Mesangial cell (primary cell): ENCODE measurements around the gene GTF2F2.

DNA sequence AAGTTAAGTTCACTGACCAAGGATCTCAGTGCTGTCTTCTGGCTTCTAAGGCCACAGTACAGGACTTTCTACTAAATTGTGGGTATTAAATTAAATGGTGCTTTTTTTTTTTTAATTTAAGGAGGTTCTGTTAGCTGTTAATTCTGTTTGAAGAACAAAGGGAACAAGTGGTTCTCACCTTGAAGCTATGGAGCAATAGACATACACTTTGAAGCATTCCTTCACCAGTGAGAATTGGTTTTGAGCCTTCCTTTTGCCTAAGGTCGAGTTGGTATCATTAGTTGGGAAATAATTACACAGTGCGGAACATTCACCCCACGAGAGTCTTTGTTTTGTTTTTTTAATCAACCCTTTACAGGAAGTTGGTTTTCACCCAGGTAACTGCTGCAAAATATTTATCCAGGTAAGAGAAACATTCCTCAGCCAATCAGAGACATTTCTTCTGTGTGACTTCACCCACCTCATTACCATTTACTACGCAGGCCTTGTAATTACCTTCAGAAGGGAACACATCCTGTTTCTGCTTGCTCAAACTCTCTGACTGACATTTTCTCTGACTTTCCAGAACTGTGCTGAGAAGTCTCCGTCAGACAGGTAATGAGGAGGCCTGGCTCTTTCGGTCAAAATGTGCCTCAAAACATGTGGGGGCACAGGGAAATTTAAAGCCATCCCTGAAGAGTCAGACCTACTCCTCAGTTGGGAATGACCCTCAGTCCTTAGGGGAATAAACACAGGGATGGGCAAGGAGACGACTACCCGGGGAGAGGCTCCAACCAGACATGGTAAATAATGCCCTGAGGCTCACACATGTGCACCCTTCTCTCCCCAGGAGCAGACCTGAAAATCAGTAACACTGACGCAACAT, 22.8 kb upstream of the SERP2 start:
- RAMPAGE, long total RNA, result no peak

GRCh38 chr13:44414603-44415324, 41.1 kb downstream of the SERP2 start:
- RAMPAGE, long total RNA, result no peak

DNA sequence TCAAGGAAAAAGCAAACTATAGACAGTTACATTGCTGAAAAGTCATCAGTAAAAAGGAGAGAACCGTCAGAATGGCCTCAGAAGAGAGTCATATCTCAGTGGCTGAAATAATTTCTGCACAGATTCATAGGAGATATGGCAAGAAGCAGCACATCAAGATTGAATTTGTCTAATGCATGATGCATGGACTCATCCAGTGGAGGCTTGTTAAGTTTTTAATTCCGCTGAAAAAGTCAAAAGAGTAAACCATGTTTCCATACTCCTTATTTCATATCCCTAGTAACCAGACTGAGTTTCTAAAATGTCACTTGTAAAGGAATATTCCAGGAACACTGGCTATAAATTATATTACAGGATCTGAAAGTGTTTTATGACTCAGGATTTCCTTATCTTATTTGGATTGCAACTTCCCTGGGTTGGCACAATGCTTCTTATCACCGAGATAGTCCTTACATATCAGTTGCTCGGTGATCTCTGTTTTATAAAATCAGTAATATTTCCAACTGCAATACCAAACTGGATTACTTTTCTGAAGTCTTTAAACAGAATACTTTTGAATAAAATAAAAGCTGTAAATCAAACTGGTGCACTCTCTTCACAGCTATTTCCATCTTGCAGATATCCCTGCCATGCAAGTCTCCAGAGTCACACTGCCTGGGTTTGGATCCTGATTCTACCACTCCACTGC, 180.2 kb upstream of the TSC22D1 start:
- RAMPAGE, long total RNA, result no peak

GRCh38 chr13:44918299-44918877, 70.9 kb downstream of the NUFIP1 start:
- RAMPAGE, long total RNA, result no peak

GRCh38 chr13:44969867-44970253, 19.4 kb downstream of the NUFIP1 start:
- RAMPAGE, long total RNA, result no peak

GRCh38 chr13:45120098-45121130, at the start of gene GTF2F2:
Gene GTF2F2 (plus strand): TSS chr13:45120510.
- RAMPAGE, long total RNA, result start-site peak on the plus strand at chr13:45120480-45120560, 2,202 reads

DNA sequence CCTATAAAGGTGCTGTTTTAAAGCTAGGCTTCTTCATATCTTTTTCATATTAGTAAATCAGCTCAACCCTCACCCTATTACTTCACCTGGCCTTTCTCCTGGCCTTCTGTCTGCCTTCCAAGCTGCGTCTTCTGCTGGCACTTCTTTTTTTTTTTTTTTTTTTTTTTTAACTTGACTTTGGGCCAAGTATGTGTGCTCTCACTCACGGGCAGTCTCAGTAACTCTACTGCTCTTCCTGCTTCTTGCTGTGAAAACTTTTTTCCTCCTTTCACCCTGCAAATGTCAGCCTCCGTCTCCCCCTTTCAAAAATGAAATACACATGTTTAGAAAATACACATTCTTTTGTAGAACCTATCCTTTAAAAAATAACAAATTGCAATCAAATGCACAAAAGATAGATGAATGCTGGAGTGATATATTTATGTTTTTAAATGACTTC, 41.3 kb upstream of the KCTD4 start:
- RAMPAGE, long total RNA, result no peak

- RAMPAGE, long total RNA, result no peak
These were observed 3.0 kb downstream of the TPT1 start for GRCh38 chr13:45337903-45338498.

GRCh38 chr13:45371733-45372280, 30.8 kb upstream of the TPT1 start:
- RAMPAGE, long total RNA, result no peak

GRCh38 chr13:45493034-45493513, 28.3 kb downstream of the COG3 start:
- RAMPAGE, long total RNA, result no peak

- RAMPAGE, long total RNA, result no peak
These were observed 21.9 kb upstream of the SIAH3 start for GRCh38 chr13:45873366-45873895.

DNA sequence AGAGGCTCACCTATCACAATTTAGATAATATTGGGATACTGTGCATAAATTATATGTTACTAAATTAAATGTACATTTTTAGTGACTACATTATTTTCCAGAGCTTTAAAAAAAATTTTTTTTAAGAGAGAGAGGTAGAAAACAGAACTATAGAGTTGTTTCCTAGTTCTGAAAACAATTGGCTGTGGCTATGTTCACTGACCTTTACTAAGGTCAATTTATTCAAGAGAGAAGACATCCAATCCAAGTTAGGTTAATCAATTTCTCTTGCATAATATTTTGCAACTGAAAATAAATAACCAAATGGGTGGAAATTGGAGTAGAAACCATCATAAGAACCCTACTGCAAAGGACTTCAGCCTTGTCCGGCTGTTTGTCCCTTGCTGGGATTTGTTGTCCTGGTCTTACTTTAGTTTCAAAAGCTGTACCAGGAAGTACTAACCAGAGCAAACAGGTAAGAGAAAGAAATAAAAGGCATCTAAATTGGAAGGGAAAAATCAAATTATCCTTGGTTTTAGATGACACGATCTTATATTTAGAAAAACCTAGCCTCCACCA, 23.2 kb upstream of the ZC3H13 start:
- RAMPAGE, long total RNA, result no peak

GRCh38 chr13:46150725-46151425, 31.1 kb downstream of the LCP1 start:
- RAMPAGE, long total RNA, result no peak

DNA sequence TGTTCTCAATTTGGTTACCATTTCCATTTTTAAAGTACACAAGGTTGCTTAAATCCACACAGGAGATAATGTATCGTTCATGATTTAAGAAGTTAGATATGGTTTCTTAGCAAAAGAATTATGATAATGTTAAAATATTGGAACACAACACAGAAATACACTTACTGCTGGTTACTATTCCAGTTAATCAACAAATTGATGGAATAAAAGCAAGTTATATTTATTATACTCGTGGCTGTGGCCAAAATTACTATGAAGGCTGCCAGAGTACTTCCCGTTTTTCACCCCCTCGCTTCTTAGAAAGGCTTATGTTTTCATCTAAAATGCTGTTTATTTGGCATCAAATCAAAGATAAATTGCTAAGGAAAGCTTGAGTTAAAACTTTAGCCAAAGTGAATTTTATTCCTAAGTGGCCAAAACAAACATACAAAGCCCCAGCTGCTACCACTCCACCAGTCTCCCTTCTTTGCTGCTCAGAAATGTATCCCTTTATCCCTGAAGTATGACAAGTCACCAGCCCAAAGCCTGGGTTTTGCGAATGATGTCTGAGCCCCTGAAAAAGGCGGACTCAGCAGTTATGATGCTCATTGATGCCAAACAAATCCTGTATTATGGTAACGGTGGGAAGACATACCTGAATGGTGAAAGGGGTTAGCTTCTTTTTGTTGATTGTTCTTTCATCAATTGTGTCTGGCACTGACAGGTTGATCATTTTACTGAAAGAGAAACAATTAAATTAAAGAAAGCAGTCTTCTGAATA, 27.6 kb downstream of the LCP1 start:
- RAMPAGE, long total RNA, result no peak

DNA sequence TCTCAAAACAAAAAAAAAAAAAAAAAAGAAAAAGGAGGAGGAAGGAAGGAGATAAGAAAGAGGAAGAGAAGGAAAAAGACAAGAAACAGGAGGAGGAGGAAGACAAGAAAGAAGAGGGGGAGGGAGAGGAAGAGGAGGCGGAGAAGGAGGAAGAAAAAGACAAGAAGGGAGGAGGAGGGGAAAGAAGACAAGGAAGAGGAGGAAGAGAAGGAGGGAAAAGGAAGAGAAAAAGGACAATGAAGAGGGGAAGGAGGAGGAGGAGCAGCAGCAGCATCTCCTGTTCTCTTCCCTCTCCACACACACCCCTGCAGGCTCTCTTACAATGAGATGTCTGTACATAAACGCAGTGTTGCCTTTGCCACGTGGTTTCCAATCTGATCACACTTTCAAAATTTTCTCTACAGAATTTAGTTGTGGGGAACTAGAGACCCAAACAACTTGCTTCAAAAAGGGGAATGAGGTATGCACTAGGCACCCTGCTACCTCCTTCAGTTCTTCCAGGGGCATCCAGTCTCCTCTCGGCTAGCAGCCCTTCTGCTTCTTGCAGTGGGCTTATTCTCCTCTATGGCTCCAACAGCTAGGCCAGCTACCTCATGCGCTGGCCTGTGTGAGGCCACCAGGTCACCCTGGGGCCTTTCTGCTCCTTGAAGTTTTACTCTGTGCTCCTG, 66.5 kb downstream of the RUBCNL start:
- RAMPAGE, long total RNA, result no peak

GRCh38 chr13:46340825-46341355, 46.2 kb downstream of the RUBCNL start:
- RAMPAGE, long total RNA, result no peak

DNA sequence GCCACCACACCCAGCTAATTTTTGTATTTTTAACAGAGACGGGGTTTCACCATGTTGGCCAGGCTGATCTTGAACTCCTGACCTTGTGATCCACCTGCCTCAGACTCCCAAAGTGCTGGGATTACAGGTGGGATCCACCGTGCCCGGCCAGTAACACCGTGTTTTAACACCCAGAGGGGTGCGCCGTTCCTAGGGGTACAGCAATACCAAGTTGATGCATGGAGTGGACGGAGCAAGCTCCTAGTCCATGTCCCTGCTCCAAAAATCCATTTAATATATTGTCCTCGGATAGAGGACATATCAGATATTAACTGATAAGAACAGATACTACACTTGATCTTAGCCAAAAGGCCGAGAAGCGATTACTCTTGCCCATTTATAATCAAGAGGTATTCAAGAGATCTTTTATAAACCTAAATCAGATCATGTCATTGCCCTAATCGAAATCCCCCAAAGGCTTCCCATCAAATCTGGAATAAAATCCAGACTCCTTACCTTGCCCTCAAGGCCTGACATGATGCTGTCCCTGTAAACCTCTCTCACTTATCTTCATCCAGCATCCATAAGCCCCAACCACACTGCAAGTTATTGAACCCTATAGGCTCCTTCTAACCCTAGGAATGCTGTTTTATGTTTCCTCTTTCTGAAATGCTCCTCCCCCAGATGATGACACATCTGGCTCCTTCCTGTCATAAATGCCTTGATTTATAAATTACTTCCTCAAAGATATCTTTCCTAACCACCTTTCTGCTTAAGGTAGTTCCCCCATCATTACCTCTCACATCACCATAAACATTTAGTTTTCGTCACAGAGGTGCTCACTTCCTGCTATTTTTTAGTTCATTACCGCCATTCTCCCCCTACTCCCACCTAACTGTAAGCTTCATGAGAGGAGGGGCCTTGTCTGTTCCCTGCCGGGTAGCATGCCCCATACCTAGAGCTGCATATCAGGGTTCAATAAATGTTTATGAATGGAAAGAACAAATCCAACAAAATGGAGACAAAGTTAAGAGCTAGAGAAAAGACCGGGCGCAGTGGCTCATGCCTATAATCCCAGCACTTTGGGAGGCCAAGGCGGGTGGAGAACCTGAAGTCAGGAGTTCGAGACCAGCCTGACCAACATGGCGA, 12.5 kb downstream of the RUBCNL start:
- RAMPAGE, long total RNA, result no peak

GRCh38 chr13:46378431-46378886, 8.6 kb downstream of the RUBCNL start:
- RAMPAGE, long total RNA, result no peak

GRCh38 chr13:46404243-46404714, 17.2 kb upstream of the RUBCNL start:
- RAMPAGE, long total RNA, result no peak

- RAMPAGE, long total RNA, result no peak
These were observed 95.2 kb downstream of the LRCH1 start for GRCh38 chr13:46648146-46648617.